Colonic mucosa (tissue), 1 donor: ENCODE measurements around a stretch of chr18.

DNA sequence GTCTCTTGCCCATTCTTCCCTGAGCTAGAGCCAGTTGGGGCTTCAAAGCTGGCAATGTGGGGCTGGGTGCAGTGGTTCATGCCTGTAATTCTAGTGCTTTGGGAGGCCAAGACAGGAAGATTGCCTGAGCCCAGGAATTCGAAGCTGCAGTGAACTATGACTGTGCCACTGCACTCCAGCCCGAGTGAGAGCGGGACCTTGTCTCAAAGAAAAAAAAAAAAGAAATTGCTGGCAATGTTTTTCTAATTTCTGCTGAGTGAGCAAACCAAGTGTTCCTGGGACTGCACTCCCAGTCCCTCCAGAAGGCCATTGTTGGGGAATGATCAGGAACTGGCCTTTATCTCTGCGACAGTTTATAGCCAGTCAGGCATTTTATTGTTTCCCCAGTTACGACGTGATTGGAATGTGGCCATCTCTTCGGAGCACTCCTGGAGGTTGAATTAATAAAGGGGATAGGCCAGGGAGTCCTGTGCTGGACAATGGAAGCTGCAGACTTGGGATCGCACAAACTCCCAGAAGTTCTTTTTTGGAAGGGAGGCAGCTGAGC lies 57.1 kb downstream of the LIPG start:
- PRO-cap: unidirectional peak, minus-strand start at position 302 of the sequence

DNA sequence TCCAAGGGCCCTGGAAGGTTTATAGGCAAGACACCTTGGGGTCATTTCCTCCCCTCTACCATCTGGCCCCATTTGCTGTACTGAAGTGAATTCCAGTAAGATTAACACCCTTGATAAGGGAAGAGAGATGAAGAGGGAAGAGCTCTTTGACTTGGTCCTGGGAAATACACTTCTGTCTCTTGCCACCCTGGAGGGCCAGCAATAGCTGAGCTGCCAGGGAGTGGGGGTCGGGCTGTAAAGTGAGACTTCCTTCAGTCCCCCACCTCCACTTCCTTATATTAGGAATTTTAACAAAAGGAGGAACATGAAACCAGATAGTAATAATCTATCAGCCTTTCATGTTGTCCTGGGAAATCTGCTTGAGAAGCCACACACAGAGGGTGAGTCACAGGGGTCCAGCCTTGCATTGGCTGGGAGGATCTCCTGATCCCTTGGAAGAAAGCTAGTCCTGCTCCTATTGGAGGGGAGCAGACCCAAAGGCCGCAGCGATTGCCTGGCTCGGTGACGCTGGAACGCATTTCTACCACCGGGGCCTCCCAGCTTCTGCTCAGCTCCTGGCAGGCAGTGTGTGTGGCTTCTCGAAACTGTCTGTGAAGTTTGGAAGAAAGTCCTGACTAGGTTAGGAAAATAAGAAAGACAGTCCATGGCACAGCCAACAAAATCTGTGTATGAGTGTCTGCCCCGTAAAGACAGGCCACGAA lies 87.3 kb downstream of the ACAA2 start:
- PRO-cap: unidirectional peak, plus-strand start at position 518 of the sequence

DNA sequence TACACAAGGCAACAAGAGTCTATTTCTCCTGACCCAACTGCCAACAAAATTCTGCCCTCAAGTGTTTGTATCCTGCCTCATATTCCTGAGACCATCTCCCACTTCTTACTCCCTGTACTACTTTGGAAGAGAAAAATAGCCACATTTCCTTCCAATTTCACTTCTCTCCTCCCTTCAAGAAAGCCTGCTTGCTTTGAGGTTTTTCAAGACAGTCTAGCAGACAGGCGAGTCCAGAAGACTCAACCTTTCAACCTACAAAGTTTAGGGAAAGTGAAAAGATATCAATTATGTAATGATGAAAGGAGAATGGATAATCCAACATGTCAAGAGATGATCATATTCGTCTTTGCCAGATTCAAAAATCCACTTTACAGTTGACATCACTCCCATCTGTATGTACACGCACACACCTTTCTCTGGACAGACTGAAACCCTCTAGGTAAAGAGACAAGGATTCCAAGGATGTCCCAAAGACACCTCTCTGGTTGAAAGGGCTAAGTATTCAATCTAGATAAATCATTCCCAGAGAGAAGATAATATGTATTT lies 59.8 kb downstream of the MYO5B start:
- PRO-cap: no peak

- PRO-cap: no peak
Observed at GRCh38 chr18:50653629-50654111, 93.8 kb downstream of the MAPK4 start.

GRCh38 chr18:50727118-50727404 lies 92.8 kb downstream of the MRO start:
- PRO-cap: no peak

DNA sequence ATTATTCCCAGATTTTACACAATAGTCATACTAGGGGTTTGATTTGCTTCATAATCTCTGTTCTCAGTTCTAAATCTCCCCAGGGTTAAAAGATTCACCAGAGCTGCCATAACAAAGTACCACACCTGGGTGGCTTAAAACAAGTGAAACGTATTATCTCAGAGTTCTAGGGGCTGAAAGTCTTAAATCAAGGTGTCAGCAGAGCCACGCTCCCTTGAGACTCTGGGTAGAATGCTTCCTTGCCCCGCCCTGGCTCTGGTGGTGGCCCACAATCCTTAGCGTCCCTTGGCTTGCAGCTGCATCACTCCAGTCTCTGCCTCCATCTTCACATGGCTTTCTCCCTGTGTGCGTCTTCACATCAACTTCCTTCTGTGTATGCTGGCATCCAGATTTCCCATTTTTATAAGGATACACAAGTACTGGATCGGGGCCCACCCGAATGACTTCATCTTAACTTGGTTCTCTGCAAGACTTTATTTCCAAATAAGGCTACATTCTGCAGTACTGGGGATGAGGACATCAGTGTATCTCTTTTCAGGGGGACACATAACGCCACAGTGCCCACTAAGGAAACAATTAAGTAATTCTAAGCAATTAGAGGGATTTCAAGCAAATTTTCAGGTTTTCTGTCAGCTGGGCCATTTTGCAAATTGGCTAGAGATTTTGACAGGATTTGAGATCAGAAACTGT lies 62.4 kb downstream of the MRO start:
- PRO-cap: unidirectional peak, minus-strand start at position 373 of the sequence

- PRO-cap: bidirectional peak, plus-strand start at chr18:50879524, minus-strand start at chr18:50879515
Observed at GRCh38 chr18:50879270-50880381, 708 bp downstream of the ME2 start.

- PRO-cap: no peak
Observed at GRCh38 chr18:51054423-51055026, 24.5 kb downstream of the SMAD4 start.

GRCh38 chr18:51176603-51177267 lies 20.7 kb downstream of the MEX3C start:
- PRO-cap: no peak

- PRO-cap: no peak
Observed at GRCh38 chr18:51194462-51195059, 2.9 kb downstream of the MEX3C start.

DNA sequence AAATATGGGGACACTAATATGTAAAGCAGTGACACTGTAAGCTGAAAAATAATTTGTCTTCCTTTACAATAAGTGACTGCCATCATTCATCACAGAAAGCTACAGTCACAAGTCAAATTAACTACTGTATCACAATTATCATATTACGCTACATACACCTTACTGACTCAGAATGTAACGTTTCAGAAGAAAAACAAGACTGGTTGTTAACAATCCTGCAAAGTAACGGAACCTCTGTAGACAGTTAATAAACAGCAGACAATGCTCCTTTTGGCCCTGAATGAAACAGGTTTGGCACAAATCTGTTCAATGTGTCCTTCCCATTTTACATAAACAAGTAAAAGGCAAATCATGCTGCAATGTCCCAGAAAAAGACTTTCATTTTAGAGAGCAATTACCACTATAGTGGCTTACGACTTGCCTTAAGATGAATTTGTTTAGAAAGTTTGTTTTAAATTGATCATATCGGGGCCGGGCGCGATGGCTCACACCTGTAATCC lies 3.7 kb downstream of the MBD2 start:
- PRO-cap: no peak

DNA sequence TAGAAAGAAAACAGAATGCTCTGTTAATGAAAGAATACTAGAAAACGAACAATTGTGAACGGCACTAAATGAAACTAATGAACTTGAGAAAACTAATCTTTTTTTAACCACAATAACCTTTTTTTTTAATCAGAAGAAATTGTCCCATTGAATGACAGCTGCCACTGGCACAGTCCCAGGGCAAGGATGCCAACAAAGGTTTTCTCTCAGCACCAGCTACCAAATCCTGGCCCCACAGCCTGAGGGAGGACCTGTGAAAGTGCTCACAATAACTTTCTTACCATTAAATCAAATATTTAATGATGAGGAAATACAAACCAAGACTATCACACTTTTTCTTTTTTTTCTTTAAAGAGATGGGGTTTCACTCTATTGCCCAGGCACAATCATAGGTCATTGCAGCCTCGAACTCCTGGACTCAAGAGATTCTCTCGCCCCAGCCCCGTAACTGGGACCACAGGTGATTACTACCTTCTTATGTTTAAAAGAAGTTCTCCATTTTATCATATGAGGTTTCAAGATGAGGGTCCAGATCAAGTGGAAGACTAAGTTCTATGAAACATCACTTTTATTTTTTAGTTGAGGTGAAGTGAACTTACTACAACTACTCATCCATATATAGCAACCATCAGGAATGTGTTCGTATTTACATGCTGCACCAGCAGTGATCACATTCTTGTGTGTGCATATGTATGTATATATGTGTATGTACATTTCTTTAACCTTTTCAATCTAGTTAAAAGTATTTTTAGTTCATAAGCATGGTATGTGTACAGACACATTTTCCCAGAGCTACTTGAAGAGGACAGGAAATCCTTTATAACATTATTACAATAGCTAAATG lies 2.1 kb downstream of the MBD2 start:
- PRO-cap: no peak

DNA sequence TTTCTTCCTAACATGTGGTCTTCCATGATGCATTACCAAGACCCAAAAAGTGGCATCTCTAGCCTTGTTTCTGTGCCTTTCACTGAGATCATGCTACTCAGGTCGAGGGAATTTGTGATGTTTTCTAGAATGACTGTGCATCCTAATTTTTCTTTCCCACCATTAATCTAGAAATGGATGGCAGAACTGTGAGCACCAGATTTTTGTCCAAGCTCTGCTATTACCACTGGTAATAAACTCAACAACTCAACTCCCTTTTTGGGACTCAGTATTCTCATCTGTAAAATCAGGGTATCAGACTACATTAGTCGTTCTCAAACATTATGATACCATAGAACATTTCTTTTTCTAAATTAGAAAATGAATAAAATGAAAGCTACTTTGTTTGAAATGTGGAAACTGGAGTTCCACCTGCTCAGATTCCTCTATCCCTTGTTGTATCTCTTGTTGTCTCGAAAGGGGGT lies 299.1 kb upstream of the CCDC68 start:
- PRO-cap: no peak

- PRO-cap: no peak
Observed at GRCh38 chr18:55339073-55339728, 248.8 kb downstream of the TCF4 start.

- PRO-cap: no peak
Observed at GRCh38 chr18:55408196-55408565, 179.8 kb downstream of the TCF4 start.

- PRO-cap: no peak
Observed at GRCh38 chr18:55500162-55500721, 87.8 kb downstream of the TCF4 start.

- PRO-cap: no peak
Observed at GRCh38 chr18:55579542-55579775, 8.5 kb downstream of the TCF4 start.

GRCh38 chr18:55589431-55590557 lies 1.8 kb upstream of the TCF4 start:
- PRO-cap: bidirectional peak, plus-strand start at chr18:55589999, minus-strand start at chr18:55589846

DNA sequence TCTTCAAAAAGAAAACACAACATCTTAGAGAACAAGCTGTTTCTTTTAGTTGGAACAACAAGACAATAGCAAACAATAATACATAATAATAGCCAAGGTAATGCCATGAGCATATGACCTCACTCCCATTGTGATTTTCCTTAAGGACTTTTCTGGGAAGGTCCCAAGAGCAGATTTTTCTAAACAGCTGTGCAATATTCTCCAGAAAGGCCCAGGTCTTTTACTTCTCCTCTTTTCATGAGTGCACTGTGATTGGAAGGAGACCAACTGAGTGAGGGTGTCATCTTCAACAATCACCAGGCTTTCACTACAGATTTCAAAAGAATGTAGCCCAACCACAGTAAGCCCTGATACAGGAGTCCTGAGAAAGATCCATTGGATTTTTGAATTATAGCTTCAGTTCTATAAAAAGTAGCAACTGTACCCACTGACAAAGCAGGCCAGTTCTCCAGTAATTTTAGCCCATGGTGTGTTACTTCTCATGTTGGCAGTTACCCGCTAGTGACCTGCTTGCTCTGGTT lies 144.4 kb upstream of the TCF4 start:
- PRO-cap: no peak

GRCh38 chr18:55777571-55778088 lies 189.6 kb upstream of the TCF4 start:
- PRO-cap: no peak